Keratinocyte (primary cell): ENCODE measurements around a stretch of chr17.

GRCh38 chr17:68599806-68600820 lies 1.1 kb downstream of the FAM20A start:
CAGE:
- cytosol, long polyA minus RNA, result no peak
- cytosol, long polyA plus RNA, result no peak
- long polyA plus RNA, result no peak
- nucleus, long polyA minus RNA, result no peak
- nucleus, long polyA plus RNA, result no peak

CAGE:
- cytosol, long polyA minus RNA, result no peak
- cytosol, long polyA plus RNA, result no peak
- long polyA plus RNA, result no peak
- nucleus, long polyA minus RNA, result no peak
- nucleus, long polyA plus RNA, result no peak
These were observed 164.8 kb downstream of the ABCA8 start for GRCh38 chr17:68790322-68790819.

GRCh38 chr17:68824002-68824460 lies 131.2 kb downstream of the ABCA8 start:
CAGE:
- cytosol, long polyA minus RNA, result no peak
- cytosol, long polyA plus RNA, result no peak
- long polyA plus RNA, result no peak
- nucleus, long polyA minus RNA, result no peak
- nucleus, long polyA plus RNA, result no peak

DNA sequence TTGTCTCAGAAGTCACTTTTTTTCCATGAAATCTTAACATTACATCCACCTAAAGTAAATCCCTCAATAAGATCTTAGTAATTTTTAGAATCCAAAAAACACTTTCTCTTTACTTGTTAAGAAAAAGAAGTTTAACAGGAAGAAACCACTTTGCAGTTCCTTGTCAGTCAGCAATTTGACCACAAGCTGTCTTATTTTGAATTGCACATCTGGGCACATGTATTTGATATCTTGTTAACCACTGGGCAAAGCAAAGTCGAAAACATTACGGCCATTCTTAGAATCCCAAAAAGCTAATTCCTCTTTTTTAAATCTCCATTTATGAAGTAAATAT lies 1.1 kb downstream of the ABCA10 start:
CAGE:
- cytosol, long polyA minus RNA, result no peak
- cytosol, long polyA plus RNA, result no peak
- long polyA plus RNA, result no peak
- nucleus, long polyA minus RNA, result no peak
- nucleus, long polyA plus RNA, result no peak

GRCh38 chr17:69470464-69470888 lies 56.0 kb downstream of the MAP2K6 start:
CAGE:
- cytosol, long polyA minus RNA, result no peak
- cytosol, long polyA plus RNA, result no peak
- long polyA plus RNA, result no peak
- nucleus, long polyA minus RNA, result no peak
- nucleus, long polyA plus RNA, result no peak

CAGE:
- cytosol, long polyA minus RNA, result no peak
- cytosol, long polyA plus RNA, result no peak
- long polyA plus RNA, result no peak
- nucleus, long polyA minus RNA, result no peak
- nucleus, long polyA plus RNA, result no peak
These were observed 86.3 kb downstream of the MAP2K6 start for GRCh38 chr17:69500813-69501205.

CAGE:
- cytosol, long polyA minus RNA, result no peak
- cytosol, long polyA plus RNA, result no peak
- long polyA plus RNA, result no peak
- nucleus, long polyA minus RNA, result no peak
- nucleus, long polyA plus RNA, result no peak
These were observed 160.9 kb downstream of the MAP2K6 start for GRCh38 chr17:69575360-69575853.

DNA sequence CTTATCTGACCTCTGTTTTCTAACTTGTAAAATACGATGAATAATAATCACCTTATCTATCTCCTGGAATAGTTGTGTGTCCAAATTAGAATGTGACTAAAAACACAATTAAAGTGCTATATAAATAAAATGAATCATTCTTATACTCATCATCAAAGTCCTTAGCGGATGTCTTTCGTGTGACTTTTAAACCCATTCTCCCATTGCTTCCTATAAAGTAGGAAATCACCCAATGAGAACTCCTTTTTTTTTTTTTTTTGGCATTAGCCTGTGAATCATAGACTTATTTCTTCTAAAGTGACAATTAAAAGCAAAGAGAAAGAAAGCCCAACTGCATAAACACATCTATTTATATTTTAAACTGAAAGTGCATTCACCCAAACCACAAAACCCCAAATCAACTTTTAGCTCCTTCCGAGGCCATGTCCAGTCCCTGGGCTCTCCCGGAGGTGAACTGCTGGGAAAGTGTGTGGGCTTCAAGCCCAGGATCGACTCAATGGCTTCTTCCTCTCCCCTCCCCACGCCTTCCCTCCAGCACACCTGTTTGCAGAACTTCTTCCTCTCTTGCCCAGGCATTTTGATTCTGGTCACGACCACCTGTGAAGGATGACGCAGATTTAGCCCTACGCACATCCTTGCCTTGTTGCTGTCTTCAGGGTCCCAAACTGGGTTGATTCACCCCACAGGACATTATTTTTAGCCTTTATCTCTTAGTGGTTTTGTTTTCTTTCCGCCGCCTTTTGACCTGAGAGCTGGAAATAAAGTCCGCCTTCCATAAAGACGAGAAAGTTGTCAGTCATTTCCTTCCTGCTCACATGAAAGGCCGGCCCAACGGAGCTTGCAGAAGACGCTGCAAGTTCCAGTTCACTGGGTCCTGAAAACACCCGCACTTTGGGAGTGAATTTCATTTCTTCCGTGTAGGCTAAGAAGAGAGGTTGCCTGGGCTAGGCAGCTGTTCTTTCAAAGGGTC lies 166.8 kb downstream of the MAP2K6 start:
CAGE:
- cytosol, long polyA minus RNA, result no peak
- cytosol, long polyA plus RNA, result no peak
- long polyA plus RNA, result no peak
- nucleus, long polyA minus RNA, result no peak
- nucleus, long polyA plus RNA, result no peak

DNA sequence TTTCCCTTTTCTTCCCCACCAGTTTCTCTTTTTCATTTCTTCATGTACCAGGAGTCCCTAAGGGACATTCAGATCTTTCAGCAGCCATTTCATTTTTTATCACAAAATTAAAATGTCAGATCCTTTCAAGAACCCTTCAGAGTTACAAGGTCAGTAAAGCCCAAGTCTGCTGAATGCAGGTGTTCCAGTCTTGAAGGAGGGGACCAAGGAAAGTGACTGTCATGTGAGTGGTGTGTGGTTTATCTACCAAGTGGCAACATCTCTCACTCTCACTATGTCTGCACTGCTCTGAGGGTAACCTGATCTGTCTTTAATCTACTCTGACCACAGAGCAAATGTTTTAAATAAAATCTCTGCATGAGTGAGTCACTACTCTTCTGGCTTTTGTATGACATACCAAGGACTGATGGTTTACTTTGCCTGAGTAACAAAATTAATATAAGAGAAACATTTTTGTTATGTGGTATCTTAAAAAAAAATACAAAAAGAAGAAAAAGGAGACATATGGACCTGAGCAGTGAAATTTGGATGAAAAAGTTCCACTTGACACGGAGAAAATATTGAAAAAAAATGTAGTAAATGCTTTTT lies 240.4 kb downstream of the MAP2K6 start:
CAGE:
- cytosol, long polyA minus RNA, result no peak
- cytosol, long polyA plus RNA, result no peak
- long polyA plus RNA, result no peak
- nucleus, long polyA minus RNA, result no peak
- nucleus, long polyA plus RNA, result no peak

CAGE:
- cytosol, long polyA minus RNA, result no peak
- cytosol, long polyA plus RNA, result no peak
- long polyA plus RNA, result no peak
- nucleus, long polyA minus RNA, result no peak
- nucleus, long polyA plus RNA, result no peak
These were observed 174.4 kb upstream of the KCNJ16 start for GRCh38 chr17:69900596-69901018.

GRCh38 chr17:69901019-69901446 lies 174.0 kb upstream of the KCNJ16 start:
CAGE:
- cytosol, long polyA minus RNA, result no peak
- cytosol, long polyA plus RNA, result no peak
- long polyA plus RNA, result no peak
- nucleus, long polyA minus RNA, result no peak
- nucleus, long polyA plus RNA, result no peak

CAGE:
- cytosol, long polyA minus RNA, result no peak
- cytosol, long polyA plus RNA, result no peak
- long polyA plus RNA, result no peak
- nucleus, long polyA minus RNA, result no peak
- nucleus, long polyA plus RNA, result no peak
These were observed 491.9 kb downstream of the KCNJ2 start for GRCh38 chr17:70661143-70661692.

GRCh38 chr17:71287367-71288024 lies 833.3 kb upstream of the SOX9 start:
CAGE:
- cytosol, long polyA minus RNA, result no peak
- cytosol, long polyA plus RNA, result no peak
- long polyA plus RNA, result no peak
- nucleus, long polyA minus RNA, result no peak
- nucleus, long polyA plus RNA, result no peak

DNA sequence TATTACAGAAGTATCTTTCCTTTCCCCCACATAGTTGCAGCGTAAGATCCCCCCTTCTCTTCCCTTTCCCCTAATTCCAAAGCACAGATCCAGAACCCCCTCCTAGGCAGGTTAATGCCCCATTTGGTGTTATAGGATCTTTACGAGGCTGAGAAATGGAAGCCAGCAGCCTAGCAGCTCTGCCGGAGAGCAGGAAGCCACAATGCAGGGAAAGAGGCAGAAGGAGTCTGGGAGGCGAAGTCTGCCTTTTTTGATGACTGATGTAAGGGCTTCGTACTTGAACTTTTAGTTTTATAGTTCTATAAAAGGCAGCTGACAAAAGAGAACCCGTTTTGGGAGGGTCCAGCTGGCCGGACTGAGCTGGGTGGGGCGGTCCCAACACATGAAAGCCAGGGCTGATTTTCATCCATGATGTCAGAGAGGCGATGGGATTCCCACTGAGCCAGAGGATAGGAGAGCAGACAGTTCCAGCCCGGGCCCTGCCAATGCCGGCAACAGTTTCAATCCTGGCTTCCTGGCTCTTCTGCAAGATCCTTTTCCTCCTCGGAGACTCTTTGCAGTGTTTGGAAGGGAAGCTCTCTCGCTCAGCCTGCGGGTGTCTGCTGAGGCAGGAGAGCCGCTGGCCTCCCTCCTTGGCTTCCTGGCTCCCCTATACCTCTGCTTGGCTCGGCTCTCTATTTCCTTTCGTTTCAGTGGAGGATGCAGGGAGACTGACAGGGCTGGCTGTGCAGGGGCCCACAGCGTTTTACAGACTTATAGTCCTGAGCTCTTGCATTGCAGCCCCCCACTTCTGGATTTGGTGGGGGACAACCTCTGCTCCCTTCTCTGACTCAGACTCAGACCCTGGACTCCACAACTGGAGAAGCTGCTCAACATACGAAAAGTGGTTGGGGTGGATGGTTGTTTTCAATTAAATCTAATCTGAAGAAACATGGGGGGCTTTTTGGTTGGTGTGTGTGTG lies 145.5 kb upstream of the SOX9 start:
CAGE:
- cytosol, long polyA minus RNA, result no peak
- cytosol, long polyA plus RNA, result no peak
- long polyA plus RNA, result no peak
- nucleus, long polyA minus RNA, result no peak
- nucleus, long polyA plus RNA, result no peak

DNA sequence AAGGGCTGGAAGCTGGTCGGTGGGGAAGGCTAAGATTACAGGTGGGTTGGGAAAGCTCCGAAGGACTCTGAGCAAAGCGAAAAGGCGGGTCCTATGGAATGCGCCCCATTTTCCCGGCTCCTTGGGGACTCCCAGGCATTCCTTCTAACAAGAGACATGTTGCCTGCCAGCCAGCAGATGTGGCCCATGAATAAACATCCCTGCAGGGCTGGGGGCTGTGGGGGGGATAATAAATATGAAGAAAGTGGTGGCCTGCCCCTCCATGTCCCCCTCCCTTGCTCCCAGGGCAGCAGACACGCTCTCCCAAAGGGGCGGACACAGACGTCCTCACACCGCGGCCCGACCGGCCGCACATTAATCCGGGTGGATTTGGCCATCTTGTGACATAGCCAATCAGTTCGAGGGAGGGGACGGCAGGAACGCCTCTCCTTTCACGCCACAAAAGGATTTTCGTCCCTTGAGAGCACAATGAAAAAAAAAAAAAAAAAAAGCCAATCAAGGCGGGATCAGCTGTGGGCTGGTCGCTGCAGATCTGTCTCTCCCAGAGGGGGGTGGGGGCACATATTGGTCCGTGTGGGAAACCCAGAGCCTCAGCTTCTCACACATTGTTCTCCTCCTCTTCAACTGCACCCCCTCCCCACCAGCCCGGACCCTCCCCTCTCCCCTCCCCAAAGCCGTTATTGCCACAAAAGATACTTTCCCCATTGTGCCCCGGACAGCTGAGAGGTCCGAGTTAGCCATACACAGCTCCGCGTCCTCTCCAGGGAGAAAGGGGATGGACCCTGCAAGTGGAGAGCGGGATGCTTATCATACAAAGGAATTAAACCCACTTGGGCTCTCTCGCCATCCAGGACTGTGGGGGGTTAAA lies 98.7 kb downstream of the SOX9 start:
CAGE:
- cytosol, long polyA minus RNA, result no peak
- cytosol, long polyA plus RNA, result no peak
- long polyA plus RNA, result no peak
- nucleus, long polyA minus RNA, result no peak
- nucleus, long polyA plus RNA, result no peak

CAGE:
- cytosol, long polyA minus RNA, result no peak
- cytosol, long polyA plus RNA, result no peak
- long polyA plus RNA, result no peak
- nucleus, long polyA minus RNA, result no peak
- nucleus, long polyA plus RNA, result no peak
These were observed 216.4 kb downstream of the SOX9 start for GRCh38 chr17:72337195-72337593.

CAGE:
- cytosol, long polyA minus RNA, result no peak
- cytosol, long polyA plus RNA, result no peak
- long polyA plus RNA, result no peak
- nucleus, long polyA minus RNA, result no peak
- nucleus, long polyA plus RNA, result no peak
These were observed 347.3 kb downstream of the SOX9 start for GRCh38 chr17:72467867-72468803.

GRCh38 chr17:72488409-72488949 lies 367.7 kb downstream of the SOX9 start:
CAGE:
- cytosol, long polyA minus RNA, result no peak
- cytosol, long polyA plus RNA, result no peak
- long polyA plus RNA, result no peak
- nucleus, long polyA minus RNA, result no peak
- nucleus, long polyA plus RNA, result no peak

DNA sequence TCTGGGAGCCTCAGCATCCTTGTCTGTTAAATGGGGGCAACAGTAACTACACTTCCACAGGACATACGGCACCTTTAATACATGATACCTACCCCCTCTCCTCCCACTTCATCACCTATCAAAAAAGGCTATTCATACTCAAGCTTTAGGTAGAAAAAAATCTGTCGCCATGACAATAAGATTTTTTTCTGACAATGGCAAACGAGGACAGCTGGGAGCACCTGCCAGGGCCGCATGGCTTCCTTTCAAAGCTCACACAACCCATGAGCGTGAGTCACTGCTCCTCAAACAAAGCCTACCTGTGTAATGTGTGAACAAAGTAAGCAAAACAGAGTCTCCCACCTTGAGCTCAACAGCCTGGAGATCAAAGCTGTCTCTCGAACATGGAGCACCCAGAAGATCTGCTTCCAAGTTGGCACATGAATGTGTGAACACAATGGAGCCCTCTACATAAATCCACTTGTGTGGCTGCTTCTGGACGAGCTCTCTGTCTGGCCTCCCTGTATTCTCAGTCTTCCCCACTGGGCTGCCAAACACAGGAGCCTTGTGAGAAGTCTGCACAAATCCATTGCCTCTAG lies 459.7 kb downstream of the SOX9 start:
CAGE:
- cytosol, long polyA minus RNA, result no peak
- cytosol, long polyA plus RNA, result no peak
- long polyA plus RNA, result no peak
- nucleus, long polyA minus RNA, result no peak
- nucleus, long polyA plus RNA, result no peak

CAGE:
- cytosol, long polyA minus RNA, result no peak
- cytosol, long polyA plus RNA, result no peak
- long polyA plus RNA, result no peak
- nucleus, long polyA minus RNA, result no peak
- nucleus, long polyA plus RNA, result no peak
These were observed 477.3 kb downstream of the SLC39A11 start for GRCh38 chr17:72614975-72615720.